CD14-positive monocyte (primary cell): Measurements from ENCODE around the gene GPX4.

DNA sequence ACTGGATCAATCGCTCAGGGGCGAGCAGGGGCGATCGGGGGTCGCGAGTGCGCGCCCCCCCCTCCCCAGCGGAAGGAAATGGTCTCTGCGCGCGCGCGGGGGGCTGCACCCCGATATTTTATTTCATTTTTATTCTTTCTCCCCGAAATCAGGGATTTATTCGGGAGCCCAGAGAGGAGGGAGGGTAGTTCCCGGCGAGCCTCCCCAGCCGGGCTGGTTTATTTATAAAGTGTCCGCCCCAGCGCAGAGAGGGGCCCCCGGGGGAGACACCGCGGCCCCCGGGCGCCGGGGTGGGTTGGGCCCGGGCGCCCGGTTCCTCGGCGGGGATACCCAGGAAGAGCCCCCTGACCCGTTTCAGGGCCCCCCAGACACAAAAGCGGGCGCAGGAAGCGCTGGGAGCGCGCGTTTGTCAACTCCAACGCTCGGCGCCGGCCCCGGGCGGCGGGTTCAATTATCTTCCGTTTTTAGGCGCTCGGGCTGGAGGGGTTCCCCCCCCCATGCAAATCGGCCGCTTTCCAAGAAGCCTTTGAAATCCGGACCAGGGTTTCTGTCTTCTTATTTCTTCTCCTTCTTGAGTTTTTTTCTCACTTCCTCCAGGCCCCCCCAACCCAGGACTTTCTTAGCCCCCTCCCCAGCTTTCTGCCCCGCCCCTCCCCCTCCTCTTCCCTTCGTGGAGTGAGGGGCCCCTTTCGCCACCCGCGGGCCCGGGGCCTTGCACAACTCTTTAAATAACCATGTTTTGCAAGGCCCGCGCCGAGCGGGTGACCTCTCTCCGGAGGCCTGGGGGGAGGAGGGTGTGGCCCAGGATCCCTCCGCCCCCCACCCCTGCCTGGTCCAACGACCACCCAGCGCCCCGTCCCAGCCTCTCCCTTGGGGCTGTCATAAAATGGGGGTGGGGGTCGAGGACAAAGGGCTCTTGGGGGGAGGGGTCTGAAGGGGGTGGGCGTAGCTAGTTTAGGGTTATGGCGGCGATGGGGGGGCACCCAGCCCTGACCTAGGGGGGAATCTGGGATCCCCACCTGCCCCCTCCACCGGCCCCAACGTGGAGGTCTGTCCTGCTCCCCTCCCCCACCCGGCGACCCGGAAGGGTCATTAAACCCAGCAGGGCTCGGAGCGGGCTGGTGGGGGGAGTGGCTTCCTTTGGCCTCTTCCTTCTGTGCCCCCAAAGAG lies 946 bp downstream of the ARID3A start:
- CAGE, long polyA plus RNA: no peak

DNA sequence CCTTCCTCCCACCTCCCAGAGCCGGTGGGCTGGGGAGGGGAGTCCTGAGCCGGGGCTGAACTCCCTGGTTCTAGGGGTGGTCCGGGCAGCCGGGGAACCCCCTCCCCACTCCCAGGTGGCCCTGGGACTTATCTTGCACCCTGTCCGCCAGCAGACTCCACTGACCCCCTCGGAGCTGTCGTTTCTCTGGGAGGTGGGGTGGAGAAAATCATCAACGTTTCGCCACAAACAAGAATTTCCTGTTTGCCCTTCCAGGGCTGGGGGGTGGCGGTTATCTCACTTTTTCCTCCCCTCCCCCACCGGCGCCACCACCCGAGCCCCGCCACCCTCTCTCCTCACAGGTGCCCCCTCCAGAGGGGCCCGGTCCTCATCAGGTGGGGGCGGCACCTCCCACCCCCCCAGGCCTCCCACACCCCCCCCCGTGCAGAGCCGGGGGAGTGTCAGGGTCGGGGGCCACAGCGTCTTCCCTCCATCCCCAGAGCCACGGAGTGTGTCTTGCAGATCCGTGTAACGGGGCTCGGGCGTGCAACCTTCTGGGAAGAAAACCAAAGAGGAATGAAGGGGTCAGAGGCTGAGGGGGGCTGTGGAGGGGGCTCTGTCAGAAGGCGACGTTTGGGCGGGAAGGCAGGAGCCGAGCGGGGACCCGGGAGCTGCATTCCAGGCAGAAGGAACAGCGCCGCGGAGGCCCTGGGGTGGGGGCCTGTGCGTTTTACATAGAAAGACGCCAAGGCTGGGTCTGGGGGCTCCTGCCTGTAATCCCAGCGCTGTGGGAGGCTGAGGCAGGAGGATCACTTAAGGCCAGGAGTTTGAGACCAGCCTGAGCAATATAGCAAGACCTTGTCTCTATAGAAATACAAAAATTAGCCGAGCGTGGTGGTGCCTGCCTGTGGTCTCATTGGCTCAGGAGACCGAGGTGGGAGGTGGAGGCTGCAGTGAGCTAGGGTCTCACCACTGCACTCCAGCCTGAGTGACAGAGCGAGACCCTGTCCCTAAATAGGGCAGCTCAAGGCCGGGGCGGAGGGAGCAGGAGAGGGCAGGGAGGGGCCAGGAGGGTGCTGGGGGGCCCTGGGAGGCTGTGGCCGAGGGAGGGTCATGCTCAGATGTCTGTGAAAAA lies 27.6 kb downstream of the ARID3A start:
- CAGE, long polyA plus RNA: no peak

DNA sequence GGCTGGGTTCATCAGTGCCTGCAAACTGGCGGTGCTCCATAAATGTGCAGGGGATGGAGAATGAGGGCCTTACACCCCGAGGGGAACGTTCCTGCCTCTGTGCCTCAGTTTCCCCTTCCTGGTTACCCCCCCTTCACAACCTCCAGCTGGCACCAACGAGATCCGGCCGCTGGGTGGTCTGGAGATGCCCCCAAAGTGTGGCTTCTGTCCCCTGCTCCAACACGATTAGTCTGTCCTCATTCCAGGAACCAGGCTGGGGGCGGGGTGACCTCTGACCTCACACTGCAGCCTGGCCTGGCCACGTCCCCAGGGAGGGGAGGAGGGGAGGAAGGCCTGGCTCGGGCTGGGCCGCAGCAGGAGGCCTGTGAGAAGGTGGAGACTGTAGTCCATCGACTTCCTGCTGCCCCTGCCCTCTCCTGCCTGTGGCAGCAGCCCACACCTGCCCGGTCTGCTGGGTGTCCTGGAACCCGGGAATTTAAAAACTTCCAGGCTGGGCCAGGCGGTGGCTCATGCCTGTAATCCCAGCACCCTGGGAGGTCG lies 3.7 kb upstream of the WDR18 start:
- CAGE, long polyA plus RNA: no peak

GRCh38 chr19:982516-983277 lies 1.4 kb upstream of the WDR18 start:
- CAGE, long polyA plus RNA: no peak

DNA sequence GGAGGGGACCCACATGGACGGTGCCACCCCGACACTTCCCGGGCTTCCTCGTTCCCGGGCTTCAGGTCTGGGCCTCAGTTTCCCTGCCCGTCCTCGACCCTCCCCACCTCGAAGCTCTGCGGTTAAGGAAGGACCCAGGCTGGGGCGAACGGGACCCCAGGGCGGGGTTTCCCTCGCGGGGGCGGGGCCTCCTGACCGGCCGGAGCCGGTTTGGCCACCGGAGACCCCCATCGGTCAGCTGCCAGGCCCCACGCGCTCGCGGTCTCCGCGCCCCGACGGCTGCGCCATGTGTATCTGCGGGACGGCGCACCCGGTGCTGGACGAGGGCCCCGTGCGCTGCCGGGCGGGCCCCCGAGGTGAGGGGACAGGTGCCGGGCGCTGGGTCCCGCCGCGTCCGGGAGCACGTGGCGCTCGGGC lies 4.0 kb downstream of the ARHGAP45 start:
- CAGE, long polyA plus RNA: no peak

DNA sequence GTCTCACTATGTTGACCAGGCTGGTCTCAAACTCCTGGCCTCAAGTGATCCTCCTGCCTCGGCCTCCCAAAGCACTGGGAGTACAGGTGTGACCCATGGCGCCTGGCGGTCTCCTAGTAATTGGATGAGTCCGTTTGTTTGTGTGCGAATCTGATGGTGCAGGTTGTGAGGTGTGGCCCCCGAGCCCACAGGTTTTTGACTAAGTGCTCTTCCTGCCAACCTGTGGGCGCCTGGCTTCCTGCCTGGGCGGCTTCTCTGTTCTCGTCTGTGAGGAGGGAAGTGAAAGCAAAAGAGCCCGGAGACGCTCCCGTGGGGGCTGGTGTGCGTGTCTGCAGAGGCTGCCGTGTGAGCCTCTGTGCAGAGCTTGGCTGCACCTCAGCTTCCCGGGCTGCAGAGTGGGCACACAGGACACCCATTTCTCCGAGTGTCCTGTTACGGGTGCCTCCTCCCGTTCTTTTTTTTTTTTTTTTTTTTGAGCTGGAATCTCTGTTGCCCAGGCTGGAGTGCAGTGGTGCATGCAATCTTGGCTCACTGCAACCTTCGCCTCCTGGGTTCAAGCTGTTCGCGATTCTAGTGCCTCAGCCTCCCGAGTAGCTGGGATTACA lies 10.1 kb downstream of the ARHGAP45 start:
- CAGE, long polyA plus RNA: no peak

DNA sequence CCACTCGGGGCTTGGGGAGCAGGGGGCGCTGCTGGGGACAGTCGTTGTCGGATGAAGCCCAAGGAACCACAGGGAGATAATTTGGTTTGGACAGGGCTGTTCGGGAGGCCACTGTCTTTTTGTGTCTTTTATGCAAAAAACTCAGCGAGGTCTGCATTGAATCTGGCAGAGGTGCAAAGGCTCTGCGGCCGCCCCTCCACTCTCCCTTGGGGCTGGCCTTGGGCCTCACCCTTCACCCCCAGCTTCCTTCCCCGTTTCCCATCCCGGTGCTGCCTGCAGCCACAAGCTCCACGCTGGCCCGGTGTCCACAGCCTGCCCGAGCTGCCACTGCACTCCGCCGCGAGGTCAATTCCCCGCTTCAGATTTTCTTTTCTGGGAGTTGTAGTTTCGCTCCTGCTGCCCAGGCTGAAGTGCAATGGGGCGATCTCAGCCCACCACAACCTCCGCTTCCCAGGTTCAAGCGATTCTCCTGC lies 11.8 kb downstream of the POLR2E start:
- CAGE, long polyA plus RNA: no peak

DNA sequence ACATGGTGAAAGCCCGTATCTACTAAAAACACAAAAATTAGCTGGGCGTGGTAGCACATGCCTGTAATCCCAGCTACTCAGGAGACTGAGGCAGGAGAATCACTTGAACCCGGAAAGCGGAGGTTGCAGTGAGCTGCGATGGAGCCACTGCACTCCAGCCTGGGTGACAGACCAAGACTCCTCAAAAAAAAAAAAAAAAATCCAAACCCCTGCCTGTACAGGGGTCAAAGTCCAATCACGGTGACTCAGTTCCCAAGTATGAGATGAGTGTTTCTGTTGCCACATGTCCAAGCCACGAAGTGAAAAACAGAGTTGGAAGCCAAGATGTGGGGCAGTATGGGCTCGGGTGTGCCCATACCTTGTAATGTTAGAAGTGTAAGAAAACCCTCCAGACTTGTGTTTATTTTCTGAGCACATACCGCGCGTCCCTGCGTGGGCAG lies 1.4 kb upstream of the GPX4 start:
- CAGE, long polyA plus RNA: no peak

GRCh38 chr19:1103598-1103865 lies 262 bp upstream of the GPX4 start:
- CAGE, long polyA plus RNA: start-site peak on the minus strand at chr19:1103744-1103807, 14 and 27 reads in 2 replicates

DNA sequence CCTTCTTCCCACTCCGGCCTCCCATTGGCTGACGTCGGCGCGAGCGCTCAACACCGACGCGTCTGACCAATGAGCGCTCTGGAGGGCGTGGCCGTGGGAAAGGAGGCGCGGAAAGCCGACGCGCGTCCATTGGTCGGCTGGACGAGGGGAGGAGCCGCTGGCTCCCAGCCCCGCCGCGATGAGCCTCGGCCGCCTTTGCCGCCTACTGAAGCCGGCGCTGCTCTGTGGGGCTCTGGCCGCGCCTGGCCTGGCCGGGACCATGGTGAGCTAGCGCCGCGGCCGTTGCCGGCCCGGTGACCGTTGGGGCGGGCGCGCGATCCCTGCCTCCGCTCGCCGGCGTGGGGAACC lies at the start of gene GPX4:
Gene GPX4, plus strand, starts transcription at position 129 of the 348 bp plus-strand sequence.
- CAGE, long polyA plus RNA: start-site peak on the plus strand centred at position 210 of the sequence, 39 bp wide, 796 and 1,073 reads in 2 replicates

GRCh38 chr19:1131697-1132600 lies 28.2 kb downstream of the GPX4 start:
- CAGE, long polyA plus RNA: no peak

GRCh38 chr19:1154093-1154569 lies 19.9 kb downstream of the SBNO2 start:
- CAGE, long polyA plus RNA: no peak

DNA sequence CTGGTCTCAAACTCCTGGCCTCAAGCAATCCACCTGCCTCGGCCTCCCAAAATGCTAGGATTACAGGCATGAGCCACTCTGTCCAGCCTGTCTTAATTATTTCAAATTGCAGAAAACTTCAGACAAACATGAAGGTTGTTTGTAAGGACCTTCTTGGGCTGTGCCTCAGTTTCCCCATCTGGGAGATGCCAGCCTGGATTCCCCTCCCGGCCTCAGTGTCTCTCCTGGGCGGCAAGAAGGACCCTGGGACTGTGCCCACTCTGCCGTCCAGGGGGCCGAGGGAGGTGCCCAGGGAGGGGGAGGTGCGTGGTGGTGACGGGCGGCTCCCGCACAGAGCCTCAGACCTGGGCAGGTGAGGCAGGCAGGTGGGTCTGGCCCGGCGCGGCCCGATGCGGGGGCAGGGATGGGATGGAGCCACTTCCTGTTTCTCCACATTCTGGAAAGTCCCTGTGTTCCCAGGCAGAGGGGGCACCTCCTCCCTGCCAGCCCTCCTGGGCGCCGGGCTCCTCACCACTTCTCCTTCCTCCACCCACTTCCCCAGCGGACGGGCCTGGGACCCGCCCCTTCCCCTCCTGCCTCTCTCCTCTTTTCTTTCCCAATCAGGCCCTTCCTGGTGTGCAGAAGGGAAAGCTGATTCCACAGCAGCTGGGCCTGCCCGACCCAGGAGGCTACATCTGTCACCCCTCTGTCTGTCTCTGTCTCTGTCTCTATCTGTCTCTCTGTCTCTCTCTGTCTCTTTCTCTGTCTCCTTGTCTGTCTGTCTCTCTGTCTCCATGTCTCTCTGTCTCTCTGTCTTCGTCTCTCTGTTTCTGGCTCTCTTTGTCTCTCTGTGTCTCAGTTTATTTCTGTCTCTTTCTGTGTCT lies 6.3 kb upstream of the SBNO2 start:
- CAGE, long polyA plus RNA: no peak

GRCh38 chr19:1229787-1230003 lies 8.1 kb downstream of the CBARP start:
- CAGE, long polyA plus RNA: no peak

DNA sequence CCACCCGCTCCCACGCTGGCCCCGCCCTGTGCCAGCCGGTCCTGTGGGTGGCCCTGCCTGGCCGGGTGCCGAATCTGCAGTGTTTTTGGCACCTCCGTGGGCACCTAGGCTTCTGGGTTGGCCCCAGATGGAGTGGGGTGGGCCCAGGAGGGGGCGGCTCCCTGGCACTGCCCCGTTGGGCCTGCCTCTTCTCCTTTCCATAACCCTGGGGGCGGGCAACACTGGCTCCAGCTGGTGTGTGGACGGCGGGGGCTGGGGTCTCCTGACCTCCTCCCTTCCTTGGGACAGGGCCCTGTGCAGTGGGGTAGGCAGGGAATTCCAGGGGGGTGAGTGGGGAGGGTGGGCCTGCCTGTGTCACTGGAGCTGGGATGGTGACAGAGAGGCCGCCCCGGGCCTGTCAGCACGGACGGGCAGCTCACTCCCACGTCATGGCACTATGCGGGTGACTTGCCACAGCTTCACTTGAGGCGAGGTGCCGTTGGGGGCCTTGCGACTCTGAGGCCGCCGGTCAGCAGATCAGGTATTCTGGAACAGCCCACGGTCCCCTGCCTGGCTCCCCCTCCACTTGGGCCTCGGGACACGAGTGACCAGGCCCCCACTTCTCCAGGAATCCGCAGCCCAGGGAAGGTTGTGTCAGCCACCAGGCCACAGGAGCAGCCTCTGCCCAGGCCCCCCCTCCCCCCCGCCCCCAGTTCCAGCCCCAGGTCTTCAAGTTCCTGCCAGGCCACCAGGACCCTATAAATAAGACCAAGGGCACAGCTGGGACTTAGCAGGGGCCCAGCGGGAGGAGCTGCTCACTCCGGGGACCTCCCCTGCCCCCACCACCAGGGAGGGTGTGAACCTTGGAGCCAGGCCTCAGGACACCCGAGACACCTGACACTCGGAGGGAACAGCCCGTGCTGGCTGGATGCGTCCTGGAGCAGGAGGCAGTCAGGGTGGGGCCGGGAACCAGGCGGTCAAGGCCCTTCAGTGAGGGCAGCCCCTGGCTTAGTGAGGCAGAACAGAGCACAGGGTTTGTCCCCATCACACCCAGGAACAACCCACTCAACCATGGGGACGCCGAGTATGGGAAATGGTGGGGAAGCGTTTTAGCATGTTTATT lies 2.8 kb upstream of the MIDN start:
- CAGE, long polyA plus RNA: no peak

- CAGE, long polyA plus RNA: no peak
These were observed 395 bp downstream of the MIDN start for GRCh38 chr19:1248653-1249302.

DNA sequence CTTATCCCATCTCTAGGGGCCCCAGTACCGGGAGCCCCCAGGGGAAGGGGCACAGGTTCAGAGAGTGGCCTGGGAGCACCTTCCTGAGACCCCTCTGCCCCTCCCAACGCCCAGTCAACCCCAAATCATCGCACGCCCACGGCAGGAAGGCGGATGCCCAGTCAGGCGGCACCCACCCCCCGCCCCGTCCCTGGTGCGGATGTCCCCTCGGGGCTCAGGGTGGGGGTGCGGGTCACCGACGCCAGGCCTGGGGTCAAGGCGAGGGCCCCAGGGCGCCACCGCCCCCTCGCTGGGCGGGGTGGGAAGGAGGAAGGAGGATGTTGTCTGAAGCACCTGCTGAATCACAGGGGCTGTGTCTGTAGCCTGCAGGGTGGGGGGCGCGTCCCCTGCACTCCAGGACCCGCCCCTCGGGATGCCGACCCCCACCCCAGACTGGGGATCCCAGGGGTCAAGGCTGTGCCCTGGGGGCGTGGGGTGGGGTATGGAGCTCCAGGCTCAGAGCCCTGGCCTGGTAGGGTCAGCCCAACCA lies 8.9 kb upstream of the CIRBP start:
- CAGE, long polyA plus RNA: no peak

DNA sequence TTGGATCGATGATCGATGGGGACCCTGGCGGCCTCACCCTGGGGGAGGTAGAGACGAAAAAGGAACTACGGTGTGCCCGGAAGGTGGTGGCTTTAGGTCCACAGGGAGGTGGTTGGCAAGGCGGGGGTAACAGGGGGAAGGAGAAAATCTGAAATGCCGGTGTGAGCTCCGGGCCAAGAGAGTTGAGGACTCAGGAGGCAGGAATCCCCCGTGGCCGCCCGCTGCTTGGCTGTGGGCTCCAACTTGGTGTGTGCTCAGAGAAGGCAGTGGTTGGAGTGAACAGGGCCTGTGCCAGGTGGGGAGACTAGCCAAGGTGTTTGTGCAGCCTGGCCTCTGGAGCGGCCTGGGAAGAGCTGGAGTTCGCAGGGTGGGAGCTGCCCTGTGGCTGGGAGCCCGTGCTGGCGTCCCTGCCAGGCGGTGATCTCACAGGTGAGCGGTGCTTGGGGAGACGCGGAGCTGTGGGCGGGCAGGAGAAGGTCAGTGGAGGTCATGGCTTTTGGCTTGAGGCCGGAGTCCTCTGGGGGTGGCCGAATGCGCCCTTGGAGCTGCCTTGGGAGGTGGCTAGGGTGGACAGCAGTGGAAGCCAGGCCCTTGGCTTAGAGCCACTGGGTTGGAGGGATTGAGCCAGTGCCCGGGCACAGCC lies 7.3 kb upstream of the CIRBP start:
- CAGE, long polyA plus RNA: no peak

DNA sequence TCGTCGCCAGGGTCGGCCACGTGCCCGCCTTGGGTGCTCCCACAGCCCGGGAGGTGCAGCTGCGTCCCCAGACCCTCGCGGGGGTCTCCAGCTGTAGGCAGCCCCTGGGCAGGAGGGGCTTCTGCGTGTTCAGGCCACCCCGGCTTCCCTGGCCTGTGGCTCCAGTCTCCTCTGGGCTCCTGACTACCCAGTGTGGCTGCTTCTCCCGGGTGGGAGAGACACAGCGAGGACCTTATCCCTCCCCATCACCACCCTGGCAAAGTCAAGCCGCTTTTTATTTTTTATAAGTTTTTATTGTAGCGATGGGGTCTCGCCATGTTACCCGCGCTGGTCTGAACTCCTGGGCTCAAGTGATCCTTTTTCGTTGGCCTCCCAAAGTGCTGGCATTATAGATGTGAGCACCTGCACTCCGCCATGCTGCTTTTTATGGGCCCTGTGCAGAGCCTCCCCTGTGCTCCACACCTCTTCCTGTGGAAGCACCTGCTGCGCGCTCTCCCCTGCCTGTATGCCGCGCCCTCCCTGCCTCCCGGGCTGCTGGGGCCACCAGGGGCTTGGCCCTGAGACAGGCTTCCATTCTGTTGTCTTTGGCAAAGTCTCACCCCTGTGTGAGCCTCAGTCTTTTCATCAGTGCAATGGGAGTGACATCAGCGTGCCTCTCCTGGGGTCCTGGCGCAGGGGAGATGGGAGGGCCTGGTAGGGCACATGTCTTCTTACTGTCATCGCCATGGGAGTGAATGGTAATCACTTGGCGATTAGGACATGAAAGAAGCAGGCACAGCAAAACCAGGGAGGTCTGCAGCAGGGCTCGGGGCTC lies 1.2 kb downstream of the FAM174C start:
- CAGE, long polyA plus RNA: no peak

GRCh38 chr19:1277094-1277427 lies 1.7 kb downstream of the FAM174C start:
- CAGE, long polyA plus RNA: no peak